Rectum (tissue), 1 donor: ENCODE results near the gene SFMBT2.

GRCh38 chr10:5942457-5943138 is 34.7 kb downstream of the IL15RA start:
- PRO-cap, result no peak

DNA sequence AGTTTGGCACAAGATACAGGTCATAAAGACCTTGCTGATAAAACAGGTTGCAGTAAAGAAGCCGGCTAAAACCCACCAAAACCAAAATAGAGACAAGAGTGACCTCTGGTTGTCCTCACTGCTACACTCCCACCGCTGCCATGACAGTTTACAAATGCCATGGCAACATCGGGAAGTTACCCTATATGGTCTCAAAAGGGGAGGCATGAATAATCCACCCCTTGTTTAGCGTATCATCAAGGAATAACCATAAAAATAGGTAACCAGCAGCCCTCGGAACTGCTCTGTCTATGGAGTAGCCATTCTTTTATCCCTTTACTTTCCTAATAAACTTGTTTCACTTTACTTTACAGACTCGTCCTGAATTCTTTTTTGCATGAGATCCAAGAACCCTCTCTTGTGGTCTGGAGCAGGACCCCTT is 28.2 kb upstream of the IL15RA start:
- PRO-cap, result no peak

DNA sequence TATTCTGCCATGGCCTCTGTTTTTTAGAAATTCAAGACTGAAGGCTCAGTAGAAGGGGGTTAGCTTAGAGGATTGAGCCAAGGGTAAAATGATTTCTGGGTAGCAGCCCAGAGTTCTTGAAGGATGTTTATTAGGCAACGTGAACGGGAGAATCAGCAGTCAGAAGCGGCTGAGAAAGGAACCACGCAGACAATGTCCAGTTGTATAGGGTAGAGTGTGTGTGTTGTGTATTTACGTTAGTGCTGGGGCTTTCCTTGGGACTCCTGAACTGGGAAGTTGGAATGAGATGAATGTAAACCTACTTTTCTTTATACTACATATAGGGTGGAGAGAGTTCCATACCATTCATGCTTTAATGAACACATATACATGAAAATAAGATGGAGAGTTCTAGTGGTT is 34.9 kb upstream of the IL15RA start:
- PRO-cap, result unidirectional peak, plus-strand start at position 158 of the sequence

- PRO-cap, result no peak
Measured at GRCh38 chr10:6035004-6035203, 27.3 kb downstream of the IL2RA start.

DNA sequence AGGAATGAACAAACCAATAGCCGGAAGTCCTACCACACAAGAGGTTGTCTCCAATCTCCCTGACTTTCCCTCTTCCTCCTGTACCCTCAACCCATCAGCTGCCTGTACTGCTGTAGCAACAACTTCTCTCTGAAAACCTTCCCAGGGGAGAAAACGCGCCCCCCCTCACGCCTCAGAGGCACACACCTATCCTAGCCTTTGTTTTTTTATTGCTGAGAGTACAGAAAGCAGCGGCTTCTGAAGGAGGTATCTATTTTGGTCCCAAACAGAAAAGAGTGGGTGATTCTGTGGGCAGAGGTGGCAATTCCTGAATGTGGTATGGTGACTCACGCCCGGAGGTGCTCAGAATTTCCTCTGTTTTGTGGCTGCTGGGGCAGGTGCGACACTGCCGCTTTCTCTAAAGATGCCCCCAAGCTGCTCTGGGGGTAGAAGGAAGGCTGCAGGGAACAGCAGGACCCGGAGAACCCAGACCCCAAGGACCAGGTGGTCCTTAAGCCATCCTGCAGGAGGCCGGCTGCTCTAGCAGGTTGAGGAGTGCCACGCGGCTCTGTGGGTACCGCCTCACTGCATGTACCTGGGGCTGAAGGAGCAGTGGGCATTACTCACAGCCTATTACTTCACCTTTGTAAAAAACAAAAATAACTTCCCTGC is 9.6 kb downstream of the IL2RA start:
- PRO-cap, result no peak

- PRO-cap, result no peak
Measured at GRCh38 chr10:6100124-6100562, 11.3 kb downstream of the RBM17 start.

DNA sequence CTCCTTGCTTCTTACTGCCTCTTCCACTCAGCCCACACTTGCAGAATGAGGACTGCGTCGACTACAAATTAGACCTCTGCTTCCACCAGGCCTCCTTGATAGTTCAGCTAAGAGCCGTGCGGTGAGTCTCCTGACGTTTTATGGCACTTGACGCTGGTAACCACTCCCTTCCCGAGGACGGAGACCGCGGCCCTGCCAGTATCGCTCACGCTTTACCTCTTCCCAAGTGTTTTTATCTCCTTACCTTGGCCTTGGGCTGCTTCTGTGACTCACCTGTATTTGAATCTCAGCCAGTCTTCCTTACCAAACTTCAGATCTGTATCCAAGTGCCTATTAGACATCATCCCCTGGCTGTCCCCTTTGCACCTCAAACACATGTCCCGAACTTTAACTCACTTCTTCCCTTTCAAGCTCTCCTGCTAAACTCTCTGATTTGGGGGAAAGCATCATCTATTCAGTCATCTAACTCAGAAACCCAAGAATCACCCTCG is 31.3 kb downstream of the RBM17 start:
- PRO-cap, result bidirectional peak, plus-strand start at position 146 of the sequence, minus-strand start at position 97 of the sequence

- PRO-cap, result no peak
Measured at GRCh38 chr10:6136256-6136887, 47.5 kb downstream of the RBM17 start.

- PRO-cap, result bidirectional peak, plus-strand start at chr10:6141459, minus-strand start at chr10:6141277
Measured at GRCh38 chr10:6141060-6142008, 52.5 kb downstream of the RBM17 start.

DNA sequence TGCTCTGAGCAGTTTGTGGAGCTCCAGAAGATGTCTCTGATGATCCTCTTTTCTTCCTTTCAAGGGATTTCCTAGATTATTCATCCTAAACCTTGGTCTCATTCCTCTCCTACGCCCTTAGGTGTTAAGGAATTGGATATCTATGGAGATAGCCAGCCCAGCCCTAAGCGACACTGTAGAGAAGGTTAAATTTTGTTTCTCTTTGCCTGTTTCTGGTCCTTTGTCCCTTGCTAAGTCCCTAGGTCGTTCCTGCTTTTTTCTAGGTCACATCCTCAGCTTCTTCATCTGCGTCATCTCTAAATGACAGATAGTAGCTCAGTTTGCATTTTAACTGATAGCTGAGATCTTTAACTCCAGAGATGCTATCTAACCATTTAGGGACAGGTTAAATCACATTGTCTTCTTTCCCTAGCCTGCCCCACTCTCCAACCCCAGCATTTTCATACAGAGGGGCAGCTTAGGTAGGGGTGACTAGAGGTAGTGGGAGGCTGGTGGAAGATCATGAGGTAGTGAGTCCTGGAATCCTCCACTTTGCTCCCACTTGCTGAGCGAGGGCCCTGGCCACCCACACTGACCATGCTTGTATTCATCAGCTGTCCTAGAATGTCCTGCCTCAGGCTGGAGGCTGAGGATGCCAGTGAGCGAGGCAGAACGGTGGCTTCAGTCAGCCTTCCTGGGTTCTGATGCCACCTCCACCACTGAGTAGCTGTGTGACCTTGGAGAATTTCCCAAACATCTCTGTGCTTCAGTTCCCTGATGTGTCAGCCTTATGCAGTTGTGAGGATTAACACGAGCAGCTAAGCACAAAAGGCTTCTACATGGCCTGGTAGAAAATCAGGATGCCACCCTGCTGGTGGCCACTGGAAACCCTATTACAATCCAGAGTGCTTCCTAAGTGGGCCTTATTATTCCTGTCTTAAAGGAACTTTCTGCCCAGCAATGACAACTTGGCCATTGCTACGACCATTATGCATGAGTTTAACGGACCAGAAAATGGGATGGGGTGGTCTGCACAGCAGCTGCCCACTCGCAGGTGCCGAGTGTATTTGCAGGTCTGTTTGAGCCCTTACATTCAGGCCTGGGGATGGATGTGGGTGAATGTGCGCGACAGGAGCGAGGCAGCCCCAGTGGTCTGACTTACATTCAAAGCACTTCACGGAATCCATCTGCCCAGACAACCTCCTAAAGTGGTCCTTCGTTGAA is 34.6 kb upstream of the PFKFB3 start:
- PRO-cap, result no peak

DNA sequence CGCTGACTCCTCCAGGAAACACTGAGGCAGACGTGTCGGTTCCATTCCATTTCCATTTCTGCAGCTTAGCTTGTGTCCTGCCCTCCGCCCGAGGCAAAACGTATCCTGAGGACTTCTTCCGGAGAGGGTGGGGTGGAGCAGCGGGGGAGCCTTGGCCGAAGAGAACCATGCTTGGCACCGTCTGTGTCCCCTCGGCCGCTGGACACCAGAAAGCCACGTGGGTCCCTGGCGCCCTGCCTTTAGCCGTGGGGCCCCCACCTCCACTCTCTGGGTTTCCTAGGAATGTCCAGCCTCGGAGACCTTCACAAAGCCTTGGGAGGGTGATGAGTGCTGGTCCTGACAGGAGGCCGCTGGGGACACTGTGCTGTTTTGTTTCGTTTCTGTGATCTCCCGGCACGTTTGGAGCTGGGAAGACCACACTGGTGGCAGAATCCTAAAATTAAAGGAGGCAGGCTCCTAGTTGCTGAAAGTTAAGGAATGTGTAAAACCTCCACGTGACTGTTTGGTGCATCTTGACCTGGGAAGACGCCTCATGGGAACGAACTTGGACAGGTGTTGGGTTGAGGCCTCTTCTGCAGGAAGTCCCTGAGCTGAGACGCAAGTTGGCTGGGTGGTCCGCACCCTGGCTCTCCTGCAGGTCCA is 30.3 kb downstream of the PFKFB3 start:
- PRO-cap, result no peak

- PRO-cap, result no peak
Measured at GRCh38 chr10:6347975-6348538, 145.3 kb downstream of the PFKFB3 start.

DNA sequence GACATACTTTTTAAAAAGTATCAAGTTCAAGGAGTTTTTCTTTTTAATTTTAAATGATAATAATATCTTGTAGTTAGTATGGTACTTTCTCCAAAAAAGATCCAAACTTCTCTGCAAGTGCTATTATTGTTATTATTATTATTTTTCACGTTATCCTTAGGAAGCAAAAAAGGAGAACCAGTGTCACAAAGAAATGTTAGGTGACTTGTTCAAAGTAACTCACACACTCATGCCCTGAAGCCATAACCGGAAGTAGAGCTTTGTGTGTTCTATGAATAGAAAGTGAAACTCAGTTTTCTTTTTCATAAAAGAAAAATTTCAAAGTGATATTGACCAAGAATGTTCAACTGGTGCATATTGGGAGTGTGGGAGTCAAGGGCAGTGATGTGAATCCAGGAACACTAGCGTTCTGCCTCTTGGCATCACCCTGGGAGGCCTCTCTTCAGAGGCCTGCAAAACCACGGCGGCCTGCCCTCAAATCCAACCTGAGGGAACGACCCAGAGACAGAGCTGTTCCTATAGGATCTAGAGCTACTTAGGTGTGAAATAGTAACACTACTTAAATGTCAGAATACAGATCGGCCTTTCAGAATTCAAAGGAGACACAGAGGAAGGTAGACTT is 106.1 kb downstream of the PRKCQ start:
- PRO-cap, result no peak

- PRO-cap, result no peak
Measured at GRCh38 chr10:6987576-6988198, 407.6 kb upstream of the PRKCQ start.

- PRO-cap, result no peak
Measured at GRCh38 chr10:7121050-7121547, 289.7 kb downstream of the SFMBT2 start.

DNA sequence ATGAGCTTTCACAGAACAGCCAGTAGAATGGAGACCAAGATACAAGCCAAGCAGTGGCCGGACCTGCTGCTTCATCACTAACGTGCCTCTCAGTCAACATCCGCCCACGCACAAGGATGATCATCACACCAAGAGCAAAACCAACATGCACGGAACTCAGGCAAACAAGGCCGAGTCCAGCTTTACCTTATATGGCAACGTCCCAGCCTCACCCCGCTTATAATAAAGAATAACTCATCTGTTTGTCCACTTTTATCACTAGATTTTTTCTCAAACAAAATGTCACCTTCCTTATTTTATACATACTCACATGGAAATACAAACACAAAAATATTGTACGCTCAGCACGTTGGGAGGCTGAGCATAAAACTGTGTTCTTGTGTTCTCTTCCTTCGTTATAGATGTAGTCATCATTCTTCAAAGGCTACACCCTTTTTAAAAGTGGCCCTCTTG is 122.7 kb downstream of the SFMBT2 start:
- PRO-cap, result unidirectional peak, minus-strand start at position 79 of the sequence

GRCh38 chr10:7410487-7411380 is at the start of gene SFMBT2:
Gene SFMBT2, minus strand, starts transcription at chr10:7411034.
- PRO-cap, result bidirectional peak, plus-strand start at chr10:7411345, minus-strand start at chr10:7411017

DNA sequence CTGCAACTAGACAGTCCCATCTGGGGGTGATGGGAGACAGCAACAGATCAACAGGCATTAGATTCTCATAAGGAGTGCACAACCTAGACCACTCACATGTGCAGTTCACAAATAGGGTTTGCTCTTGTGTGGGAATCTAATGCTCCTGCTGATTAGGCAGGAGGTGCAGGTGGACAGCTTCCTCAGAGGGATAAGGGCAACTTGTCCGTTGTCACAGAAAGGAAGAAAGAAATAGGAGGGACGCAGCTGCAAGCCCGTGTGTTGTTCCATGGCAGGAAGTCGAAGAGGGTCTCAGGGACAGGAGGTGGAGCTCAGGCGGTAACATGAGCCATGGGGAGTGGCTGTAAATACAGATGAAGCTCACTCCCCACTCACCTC is 101.5 kb upstream of the SFMBT2 start:
- PRO-cap, result no peak

GRCh38 chr10:8061057-8062126 is 6.9 kb downstream of the GATA3 start:
- PRO-cap, result unidirectional peak, minus-strand start at chr10:8061459

GRCh38 chr10:8062780-8063517 is 8.5 kb downstream of the GATA3 start:
- PRO-cap, result no peak